Amniotic epithelial cell (primary cell): ENCODE measurements around the genes POTEB, GOLGA8S and GOLGA8M.

- RRBS, result no CpG with 5 or more reads among the region's 3 CpGs
Measured at GRCh38 chr15:20642578-20642928, 101.0 kb upstream of the GOLGA6L6 start.

DNA sequence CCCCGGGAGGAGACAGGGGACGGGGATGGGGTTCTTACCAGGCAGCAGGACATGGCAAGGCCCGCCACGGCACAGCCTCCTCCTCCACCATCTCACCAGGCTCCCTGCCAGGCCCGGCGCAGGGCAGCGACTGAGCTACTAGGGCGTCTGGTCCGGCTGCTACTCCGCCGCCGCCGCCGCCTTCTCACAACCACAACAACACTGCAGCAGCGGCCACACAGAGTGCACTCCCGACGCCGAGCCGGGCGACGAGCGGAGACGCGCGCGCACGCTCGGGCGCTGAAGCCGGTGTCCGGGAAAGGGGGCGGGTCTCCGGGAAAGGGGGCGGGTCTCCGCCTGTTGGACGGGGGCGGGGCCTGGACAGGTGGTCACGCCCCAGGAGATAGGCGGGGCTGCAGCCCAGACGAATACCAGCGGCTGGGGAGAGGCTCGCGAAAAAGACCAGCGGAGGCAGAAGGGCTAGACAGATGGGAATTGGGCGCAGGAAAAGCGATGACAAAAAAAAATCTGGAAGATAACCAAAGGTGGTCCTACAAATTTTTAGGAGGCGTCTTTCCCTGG is 115.3 kb downstream of the POTEB3 start:
- RRBS, result no CpG with 5 or more reads among the region's 47 CpGs

- RRBS, result no CpG with 5 or more reads among the region's 42 CpGs
Measured at GRCh38 chr15:21877493-21878100, at the start of gene POTEB. POTEB (minus strand) TSS chr15:21877735.

GRCh38 chr15:22839767-22840405 is 1.4 kb downstream of the NIPA2 start:
- RRBS, result 69% methylated on average over 2 of the region's 16 CpGs

GRCh38 chr15:22881113-22881547 is 42.7 kb downstream of the NIPA2 start:
- RRBS, result no CpG with 5 or more reads among the region's 11 CpGs

- RRBS, result no CpG with 5 or more reads among the region's 8 CpGs
Measured at GRCh38 chr15:23354575-23354941, at the start of gene GOLGA8S. GOLGA8S (plus strand) TSS chr15:23354748.

- RRBS, result no CpG with 5 or more reads among the region's 8 CpGs
Measured at GRCh38 chr15:23397830-23398257, 43.3 kb downstream of the GOLGA8S start.

DNA sequence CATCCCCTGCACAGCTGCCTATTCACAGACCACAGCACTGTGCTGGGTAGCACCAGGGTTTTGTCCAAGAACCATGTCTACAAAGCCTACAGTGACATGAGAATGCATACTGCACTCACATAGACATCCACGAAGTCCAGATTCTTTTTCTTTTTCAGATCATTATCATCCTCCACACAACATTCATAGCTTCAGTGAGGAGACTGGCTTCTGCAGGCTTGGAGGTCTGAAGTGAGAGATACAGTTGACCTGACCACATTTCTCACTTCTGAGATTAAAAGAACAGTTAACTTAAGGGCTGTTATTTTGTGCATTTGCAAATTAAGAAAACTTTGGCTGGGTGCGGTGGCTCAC is 137.5 kb upstream of the SNRPN start:
- RRBS, result no CpG with 5 or more reads among the region's 2 CpGs

GRCh38 chr15:24852172-24852738 is 102.5 kb upstream of the SNRPN start:
- RRBS, result no CpG with 5 or more reads among the region's 3 CpGs

GRCh38 chr15:24856115-24856867 is 98.5 kb upstream of the SNRPN start:
- RRBS, result no CpG with 5 or more reads among the region's 10 CpGs

GRCh38 chr15:25415170-25415704 is 23.6 kb downstream of the UBE3A start:
- RRBS, result no CpG with 5 or more reads among the region's 1 CpG

GRCh38 chr15:25439054-25439135 is 71 bp upstream of the UBE3A start:
- RRBS, result 2% methylated on average over 8 of the region's 16 CpGs

GRCh38 chr15:25531265-25531603 is 92.4 kb upstream of the UBE3A start:
- RRBS, result no CpG with 5 or more reads among the region's 1 CpG

GRCh38 chr15:25669737-25670811 is 193.1 kb downstream of the ATP10A start:
- RRBS, result no CpG with 5 or more reads among the region's 19 CpGs

DNA sequence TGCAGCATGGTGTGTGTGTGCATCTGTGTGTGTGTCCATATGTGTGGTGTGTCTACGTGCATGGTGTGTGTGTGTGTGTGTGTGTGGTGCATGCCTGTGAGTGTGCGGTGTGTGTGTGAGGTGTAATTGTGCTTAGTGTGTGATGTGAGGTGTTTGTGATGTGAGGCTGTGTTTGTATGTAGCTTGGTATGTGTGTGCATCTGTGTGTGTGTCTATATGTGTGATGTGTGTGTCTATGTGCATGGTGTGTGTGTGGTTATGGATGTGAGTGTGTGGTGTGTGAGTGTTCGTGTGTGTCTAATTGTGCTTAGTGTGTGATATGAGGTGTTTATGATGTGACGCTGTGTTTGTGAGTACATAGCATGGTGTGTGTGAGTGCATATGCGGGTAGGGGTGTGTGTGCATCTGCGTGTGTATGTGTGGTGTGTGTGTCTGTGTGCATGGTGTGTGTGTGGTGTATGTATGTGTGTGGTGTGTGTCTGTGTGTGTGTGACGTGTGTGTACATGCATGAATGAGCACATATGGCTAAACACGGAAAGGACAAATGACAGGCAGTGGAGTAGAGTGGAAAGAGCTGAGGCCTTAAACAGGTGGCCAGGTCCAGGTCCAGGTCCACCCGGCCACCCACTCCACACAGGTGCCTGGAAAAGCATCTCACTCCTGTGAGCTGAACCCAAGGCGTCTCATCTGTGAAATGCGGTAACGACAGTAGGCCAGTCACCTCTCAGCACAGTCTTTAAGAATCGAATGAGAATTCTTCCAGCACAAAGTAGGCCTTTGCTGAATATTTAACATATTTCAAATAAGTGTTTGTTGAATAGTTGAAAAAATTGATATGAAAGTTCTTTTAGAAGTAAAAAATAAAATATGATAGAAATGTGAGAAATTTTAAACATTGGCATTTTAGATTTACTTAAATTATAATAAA is 58.8 kb downstream of the ATP10A start:
- RRBS, result no CpG with 5 or more reads among the region's 13 CpGs

DNA sequence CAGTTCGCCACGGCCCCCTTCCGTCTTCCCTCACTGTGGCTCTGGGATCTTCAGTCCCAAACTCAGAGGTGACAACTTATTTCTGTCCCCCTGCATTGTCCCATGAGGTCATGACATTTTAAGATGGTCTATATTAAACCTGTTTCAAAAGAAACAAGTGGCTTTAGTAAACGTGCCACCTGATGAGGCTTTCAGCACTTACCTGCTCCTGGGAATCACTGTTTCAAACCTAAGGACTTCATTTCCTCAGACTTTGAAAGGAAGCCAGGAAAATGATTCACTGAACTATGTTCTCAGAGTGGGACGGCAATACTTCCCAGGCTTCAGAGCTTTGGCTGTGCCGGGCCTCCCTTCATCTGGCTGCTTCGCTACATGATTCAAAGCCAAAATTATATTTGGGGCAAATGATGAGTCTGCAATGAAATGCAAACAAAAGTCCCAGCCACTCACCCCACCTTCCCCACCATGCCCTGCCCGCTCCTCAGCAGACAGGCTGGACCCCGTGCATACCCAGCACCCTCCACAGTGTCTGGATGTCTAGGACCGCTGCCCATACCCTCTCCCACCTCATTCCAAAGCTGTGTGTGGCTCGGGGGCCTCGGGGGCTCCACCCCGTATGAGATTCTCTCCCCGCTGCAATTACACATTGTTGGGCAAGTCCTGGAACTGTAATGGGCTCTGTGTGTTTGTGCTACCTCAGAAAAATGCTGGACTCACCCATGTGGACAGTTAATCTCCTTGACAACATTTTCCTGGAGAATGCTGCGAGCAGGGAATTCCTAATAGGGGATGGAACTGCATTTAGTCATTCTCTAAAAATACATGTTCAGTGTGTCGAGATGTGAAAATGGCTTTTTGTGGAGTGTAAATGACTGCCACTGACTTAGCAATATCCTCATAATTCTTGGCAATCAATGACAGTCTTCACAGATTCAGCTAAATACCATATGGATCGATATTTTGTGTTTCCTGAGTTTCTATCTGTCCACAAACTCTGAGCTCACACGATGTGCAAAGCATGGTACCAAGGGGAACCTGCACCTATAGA is 32.2 kb downstream of the ATP10A start:
- RRBS, result no CpG with 5 or more reads among the region's 18 CpGs

DNA sequence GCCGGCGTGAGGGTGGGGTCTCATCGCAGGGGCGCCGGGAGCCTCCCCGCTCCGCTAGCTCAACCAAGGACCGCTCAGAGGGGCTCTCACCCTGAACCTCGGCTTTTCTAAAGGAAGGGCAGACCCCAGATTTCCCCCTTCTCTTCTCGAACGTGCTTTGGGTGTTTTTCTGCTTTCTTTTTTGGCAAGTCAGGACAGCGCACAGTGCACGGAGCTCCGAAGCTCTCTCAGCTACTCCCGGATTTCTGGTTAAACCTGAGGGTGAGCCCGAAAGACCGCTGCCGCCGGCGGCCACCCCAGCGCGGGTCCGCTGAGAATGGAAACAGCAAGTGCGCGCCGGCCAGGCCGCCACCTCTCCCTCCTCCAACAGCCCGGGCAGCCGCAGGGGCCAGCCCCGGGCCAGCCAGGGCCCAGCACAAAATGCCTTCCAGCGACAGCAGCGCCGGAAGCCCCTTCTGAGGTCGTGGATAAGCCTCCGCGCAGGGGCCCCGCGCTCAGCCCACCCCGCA is 8.1 kb upstream of the OCA2 start:
- RRBS, result 2% methylated on average over 15 of the region's 39 CpGs

GRCh38 chr15:28128031-28128486 is 28.9 kb upstream of the OCA2 start:
- RRBS, result no CpG with 5 or more reads among the region's 11 CpGs

GRCh38 chr15:28509130-28509572 is 23.6 kb downstream of the GOLGA8G start:
- RRBS, result no CpG with 5 or more reads among the region's 20 CpGs

DNA sequence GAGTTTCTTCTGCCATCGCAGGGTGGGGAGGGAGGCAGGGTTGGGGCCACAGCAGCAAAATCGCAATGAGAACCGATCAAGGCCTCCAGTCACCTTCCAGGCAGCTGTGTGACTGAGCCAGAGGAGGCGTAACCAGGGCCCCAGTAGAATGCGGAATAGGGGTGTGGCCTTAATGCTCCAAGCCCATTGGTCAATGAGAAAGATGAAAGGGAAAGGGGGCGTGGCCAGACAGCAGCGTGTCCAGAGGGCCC is at the start of gene GOLGA8M:
Gene GOLGA8M, minus strand, starts transcription at position 114 of the 251 bp plus-strand sequence.
- RRBS, result no CpG with 5 or more reads among the region's 7 CpGs